Mammary epithelial cell (primary cell): ENCODE measurements around the genes KIAA1958, CDC26 and HDHD3.

GRCh38 chr9:111610656-111611275, 11.3 kb upstream of the PTGR1 start:
- CAGE, long polyA plus RNA: no peak
- RRBS: no CpG with 5 or more reads among the region's 9 CpGs

DNA sequence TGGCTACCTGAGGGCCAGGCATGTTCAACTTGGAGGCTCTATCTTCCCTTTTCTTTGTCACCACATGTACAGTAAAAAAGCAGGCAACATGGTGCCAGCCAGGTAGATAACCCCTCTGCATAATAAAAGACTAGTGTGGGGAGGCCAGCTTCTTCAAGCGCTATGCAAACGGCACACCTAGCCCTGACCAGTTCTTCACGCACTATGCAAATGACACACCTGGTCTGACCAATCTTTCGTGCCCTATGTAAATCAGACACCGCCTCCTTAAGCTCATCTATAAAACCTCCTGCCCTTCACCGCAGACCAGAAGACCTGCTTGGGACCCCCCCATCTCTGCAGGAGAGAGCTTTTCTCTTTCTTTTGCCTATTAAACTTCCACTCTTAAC, 28.2 kb upstream of the UGCG start:
- CAGE, long polyA plus RNA: no peak
- RRBS: no CpG with 5 or more reads among the region's 6 CpGs

DNA sequence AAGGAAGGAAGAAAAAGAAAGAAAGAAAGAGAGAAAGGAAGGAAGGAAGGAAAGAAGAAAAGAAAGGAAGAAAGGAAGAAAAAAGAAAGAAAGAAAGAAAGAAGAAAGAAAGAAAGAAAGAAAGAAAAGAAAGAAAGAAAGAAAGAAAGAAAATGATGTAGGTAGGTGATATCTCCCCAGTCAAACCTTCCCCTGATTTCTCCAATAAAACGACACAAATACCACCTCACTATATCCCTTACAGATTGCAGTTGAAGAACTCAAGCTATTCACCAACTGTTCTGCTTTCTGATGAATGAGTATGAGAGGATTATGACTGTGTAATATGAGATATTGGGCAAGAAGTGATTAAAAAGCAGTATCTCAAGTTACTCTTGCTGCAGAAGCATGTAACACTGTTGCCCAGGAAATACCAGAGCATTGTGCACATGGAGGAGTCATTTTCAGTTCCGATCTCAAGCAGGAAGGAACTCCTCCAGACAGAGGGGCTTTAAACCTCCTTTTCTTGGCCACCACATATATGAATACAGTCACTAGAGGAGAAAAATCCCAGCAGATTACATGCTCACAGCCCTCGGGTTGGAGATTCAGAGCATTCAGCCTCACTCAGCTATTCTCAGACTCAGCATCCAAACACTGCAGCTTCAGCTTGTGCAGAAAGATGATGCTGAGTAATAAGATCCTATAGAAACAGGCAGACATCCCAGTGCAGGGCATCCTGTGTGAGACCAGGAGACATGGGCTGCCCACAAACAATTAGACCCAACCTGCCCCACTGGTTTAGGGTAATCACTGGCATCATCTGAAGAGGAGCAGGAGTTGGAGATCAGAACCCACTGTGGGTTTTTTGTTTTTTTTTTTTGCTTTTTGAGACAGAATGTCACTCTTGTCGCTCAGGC, 61.5 kb downstream of the UGCG start:
- CAGE, long polyA plus RNA: no peak
- RRBS: no CpG with 5 or more reads among the region's 4 CpGs

GRCh38 chr9:111998194-111998491, 101.5 kb downstream of the UGCG start:
- CAGE, long polyA plus RNA: no peak
- RRBS: no CpG with 5 or more reads among the region's 2 CpGs

GRCh38 chr9:112049158-112049861, 125.8 kb downstream of the SUSD1 start:
- CAGE, long polyA plus RNA: no peak
- RRBS: no CpG with 5 or more reads among the region's 9 CpGs

DNA sequence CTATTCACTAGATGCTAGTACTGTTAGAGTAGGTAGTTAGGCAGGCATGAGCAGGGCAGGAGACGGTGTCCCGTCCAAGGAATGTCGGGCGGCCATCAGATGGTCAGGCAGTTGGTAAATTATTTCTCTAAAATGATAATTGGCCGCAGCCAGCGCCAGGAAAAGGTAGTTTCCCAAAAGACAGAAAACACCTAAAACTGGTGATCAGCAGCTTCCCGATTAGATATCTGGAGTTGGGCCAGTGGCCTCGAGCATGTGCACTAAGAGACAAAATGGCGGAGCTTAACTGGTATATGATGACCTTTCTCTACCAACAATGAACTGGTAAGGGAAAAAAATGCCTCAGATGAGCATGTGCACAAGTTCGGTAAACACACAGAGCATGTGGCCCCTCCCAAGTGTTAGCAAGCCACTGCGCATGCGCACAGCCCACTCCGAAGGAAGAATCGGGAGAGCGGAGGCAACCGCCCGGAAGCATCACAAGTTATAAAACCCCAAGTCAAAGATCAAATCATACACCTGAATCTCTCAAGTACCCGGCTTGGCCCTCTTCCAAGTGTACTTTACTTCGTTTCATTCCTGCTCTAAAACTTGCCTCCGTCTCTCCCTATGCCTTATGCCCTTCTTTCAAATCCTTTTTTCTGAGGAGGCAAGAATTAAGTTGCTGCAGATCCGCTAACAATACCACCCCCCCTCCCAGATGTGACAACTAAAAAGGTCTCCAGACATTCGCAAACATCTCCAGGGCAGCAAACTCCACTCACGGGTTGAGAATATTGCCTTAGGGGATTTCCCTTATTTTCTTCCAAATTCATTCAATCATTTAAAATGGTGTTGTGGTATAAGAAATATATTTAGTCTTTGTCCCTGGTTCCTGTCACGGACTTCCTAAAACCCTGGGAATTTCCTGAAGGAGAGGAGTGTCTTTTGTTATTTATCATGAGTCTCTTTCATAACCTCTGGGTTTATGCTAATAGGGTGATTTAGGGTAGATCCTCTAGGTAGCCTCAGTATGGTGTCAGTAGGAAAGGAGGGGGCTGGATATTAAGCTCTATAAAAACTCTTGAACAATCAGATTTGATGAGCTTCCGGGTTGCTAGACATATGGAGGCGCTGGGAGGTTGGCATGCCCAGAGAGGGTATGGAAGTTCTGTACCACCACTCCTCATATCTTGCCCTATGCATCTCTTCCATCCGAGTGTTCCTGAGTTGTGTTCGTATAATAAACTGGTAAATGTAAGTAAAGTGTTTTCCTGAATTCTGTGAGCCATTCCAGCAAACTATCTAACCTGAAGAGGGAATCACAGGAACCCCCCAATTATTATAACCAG, 15.2 kb upstream of the PTBP3 start:
- CAGE, long polyA plus RNA: no peak
- RRBS: 0% methylated on average over 1 of the region's 28 CpGs

DNA sequence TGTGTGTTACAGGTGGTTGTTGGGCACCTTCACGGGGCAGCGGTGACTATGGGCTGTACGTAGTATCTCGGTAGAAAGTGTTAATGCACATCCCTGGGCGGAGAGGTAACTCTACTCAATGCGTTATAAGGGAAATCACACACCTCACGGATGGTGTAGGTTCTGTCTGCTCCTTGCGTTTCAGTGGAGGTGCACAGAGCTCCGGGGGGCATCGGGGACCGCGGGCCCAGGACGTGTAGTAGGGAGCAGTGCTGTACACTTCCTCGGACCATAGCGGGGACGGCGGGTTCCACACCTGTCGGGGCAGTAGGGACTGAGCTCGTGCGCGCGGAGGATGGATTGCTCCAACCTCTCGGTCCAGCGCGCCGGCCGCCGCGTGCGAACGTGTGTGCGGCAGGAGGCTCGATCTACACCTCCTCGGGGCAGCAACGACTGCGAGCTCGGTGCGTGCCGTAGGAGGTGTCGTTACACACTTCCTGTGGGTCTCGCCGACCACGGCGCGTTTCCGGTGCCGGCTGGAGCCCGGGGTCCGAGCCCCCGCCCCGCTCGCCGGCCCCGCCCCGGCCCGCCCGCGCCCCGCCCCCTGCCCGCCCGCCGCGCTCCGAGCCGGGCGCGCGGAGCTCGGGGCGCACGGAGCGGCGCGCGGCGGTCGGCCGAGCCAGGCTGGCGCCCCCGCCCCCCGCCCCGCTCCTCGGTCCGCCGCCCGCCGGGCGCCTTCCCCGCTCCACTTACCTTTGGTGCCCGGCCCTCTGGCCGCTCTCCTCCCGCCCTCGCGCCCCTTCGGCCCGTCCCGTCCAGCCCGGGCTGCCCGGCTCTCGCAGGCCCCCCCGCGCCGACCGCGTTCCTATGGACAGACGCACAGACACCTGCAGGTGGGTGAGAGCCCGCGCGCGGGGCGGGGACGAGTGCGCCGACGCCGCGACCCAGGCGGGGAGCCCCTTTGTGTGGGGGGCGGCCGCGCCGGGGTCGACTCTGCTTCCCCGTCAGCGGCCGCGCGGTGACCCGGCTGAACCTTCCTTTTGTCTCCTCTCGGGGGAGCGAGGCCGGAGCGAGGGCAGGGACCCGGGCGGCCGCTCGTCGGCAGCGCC, at the start of gene KIAA1958:
KIAA1958 (plus strand) TSS at position 581 of the 1,088 bp plus-strand sequence.
- CAGE, long polyA plus RNA: no peak
- RRBS: 2% methylated on average over 26 of the region's 139 CpGs

- CAGE, long polyA plus RNA: no peak
- RRBS: no CpG with 5 or more reads among the region's 11 CpGs
Observed at GRCh38 chr9:112581853-112582931, 95.6 kb downstream of the KIAA1958 start.

DNA sequence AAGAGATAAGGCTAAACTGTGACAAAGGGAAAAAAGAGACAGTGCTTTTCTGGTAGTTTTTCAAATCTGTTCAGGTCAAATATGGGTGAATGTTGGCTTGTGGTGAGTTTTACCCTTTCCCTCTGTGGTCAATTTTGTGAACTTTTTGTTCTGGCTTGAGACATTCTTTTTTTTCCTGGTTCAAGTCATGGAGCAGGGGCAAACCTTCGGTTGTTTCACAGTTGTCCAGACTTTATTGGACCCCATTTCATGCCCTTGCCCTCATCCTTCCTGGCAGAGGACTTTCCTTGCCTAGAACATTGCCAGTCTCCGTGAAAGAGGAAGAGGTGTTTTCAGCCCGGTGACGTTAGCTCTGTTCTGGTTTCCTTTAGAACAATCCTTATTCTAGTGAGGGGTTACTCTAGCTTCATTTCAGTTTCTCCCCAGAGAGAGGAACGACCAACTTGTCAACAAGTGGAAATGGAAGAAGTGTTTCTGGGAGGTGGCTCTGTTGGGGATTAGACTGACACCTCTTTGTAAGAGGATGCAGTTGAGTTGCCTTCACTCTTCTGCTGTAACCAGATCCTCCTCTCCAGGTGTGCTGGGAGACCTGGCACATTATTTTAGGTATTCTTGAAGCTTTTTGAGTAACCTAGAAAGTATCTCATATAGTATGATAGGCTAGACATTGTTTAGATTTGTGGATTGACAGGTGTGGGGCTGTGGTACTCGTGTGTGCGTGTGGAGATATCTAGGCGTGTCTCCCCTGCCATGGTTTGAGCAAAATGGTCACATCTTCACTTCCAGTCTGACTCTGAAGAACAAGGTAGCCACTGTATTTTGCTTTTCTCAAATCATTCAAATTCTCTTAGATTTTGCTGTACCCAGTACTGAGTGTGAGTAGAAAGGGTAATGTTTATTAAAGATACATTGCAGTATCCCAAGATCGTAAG, 21.5 kb downstream of the SNX30 start:
- CAGE, long polyA plus RNA: no peak
- RRBS: no CpG with 5 or more reads among the region's 9 CpGs

DNA sequence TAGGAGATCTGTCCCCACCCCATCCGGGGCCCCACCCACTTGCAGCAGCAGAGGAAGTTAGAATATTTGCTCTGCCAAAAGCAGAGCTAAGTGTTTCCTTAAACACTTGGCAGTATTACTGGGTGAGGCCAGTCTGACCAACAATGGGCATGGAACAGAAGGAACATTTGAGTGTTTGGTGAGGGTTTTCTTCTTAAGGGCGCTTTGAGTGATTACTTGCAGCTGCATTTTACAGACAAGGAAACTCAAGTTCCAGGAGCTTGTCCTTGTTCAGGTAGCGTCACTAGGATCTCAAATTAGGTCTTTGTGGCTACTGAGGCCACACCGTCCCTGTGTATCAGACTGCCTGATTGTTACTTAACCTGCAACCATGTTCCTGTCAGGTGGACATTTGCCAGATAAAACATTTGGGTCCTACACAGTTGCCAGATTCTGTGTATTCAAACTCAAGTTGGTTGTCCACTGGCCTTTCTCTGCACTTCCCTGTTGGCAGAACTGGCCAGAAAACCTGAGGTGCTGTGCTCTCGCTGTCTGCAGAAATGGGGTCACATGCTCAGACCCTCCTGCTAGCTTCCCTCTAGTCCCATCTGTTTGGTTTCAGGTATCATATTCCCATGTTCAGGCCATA, 59.3 kb downstream of the SLC46A2 start:
- CAGE, long polyA plus RNA: no peak
- RRBS: no CpG with 5 or more reads among the region's 5 CpGs

GRCh38 chr9:113125445-113125753, 25.4 kb upstream of the SLC31A2 start:
- CAGE, long polyA plus RNA: no peak
- RRBS: no CpG with 5 or more reads among the region's 1 CpG

DNA sequence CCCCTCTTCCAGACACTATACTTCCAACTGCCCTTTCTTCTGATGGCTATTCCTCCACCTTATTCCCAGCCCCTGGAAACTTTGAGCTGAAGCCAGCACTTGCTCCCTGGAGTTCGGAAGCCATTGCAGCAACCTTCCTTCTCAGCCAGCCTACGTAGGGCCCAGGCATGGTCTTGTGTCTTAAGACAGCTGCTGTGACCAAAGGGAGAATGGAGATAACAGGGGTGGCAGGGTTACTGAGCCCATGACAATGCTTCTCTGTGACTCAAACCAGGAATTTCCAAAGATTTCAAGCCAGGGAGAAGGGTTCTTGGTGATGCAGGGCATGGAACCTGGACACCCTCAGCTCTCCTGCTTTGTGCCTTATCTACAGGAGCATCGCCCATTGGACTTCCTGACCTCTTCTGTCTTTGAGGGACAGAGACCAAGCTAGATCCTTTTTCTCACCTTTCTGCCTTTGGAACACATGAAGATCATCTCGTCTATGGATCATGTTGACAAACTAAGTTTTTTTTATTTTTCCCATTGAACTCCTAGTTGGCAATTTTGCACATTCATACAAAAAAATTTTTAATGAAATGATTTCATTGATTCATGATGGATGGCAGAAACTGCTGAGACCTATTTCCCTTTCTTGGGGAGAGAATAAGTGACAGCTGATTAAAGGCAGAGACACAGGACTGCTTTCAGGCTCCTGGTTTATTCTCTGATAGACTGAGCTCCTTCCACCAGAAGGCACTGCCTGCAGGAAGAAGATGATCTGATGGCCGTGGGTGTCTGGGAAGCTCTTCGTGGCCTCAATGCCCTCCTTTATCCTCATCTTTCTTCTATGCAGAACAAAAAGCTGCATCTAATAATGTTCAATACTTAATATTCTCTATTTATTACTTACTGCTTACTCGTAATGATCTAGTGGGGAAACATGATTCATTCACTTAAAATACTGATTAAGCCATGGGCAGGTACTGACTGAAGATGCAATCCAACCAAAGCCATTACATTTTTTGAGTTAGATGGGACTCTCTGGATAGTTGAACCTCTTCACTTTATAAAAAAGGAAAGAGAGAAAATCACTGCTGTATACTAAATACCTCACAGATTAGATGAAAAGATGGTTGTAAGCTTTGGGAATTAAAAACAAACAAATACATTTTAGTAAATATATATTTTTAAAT, 12.5 kb downstream of the SLC31A2 start:
- CAGE, long polyA plus RNA: no peak
- RRBS: no CpG with 5 or more reads among the region's 7 CpGs

- CAGE, long polyA plus RNA: no peak
- RRBS: 1% methylated on average over 8 of the region's 68 CpGs
Observed at GRCh38 chr9:113274581-113275890, at the start of gene CDC26. Gene CDC26, minus strand, starts transcription at chr9:113275572.

- CAGE, long polyA plus RNA: no peak
- RRBS: 80% methylated on average over 4 of the region's 10 CpGs
Observed at GRCh38 chr9:113346219-113346982, 2.9 kb upstream of the BSPRY start.

GRCh38 chr9:113376535-113377704, at the start of gene HDHD3:
Gene HDHD3, minus strand, starts transcription at chr9:113376986.
- CAGE, long polyA plus RNA: no peak
- RRBS: 4% methylated on average over 3 of the region's 87 CpGs

DNA sequence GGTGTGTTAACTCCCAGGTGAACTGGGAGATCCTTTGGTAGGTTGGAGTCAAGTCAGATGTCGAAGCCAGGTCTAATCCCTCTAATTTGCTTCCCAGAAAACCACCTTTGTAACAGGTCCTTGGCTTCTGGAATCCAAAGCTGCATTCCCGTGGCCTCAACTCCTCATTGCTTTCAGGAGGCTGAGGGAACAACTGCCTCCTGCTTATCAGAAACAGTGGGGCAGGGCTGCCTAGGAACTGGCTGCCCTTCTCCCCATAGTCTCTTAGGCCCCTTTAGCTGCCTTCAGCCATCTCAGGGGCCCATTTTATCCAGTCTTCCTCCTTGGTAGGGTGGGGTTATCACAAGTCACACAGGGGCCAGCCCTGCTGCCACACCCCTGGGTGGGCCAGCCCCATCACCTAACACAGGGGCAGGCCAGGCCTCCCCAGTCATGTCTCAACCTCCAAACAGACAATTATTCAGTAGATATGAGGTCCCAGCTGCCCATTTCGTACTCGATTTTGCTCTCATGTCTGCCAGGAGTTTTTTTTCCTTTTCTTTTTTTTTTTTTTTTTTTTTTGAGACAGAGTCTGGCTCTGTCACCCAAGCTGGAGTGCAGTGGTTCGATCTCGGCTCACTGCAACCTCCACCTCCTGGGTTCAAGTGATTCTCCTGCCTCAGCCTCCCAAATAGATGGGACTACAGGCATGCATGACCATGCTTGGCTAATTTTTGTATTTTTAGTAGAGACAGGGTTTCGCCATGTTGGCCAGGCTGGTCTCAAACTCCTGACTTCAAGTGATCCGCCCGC, 3.8 kb downstream of the ALAD start:
- CAGE, long polyA plus RNA: no peak
- RRBS: no CpG with 5 or more reads among the region's 9 CpGs

DNA sequence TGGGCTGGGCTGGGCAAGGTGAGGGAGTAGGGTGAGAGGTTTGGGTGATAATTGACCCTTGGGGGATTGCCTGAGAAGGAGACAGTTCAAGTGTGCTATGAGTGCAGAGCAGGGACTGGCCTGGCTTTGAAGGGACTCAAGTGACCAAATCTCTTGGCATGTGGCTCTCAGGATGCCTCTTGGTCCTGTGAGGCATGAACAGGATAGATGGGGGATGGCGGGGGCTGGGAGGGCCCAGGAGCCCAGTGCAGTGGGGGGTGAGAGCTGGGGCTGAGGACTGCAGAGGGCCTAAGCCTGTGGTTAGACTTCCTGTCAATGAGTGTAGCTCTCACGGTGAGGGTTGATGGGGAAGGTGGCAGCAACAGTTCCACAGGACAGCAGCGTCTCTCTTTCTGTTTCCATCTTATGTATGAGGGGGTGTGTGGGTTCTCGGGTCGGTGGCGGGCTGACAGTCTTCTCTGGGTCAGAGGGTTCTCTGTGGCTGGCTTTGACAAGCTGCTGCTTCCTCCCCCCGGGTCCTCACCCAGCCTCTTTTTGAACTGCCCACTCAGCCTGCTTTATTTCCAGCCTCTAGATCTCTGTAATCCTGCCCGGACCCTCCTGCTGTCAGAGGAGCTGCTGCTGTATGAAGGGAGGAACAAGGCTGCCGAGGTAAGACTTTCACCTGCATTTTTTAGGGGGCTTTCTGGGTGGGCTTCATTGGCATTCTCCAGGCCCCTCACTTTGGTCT, 53.6 kb downstream of the RGS3 start:
- CAGE, long polyA plus RNA: no peak
- RRBS: 50% methylated on average over 2 of the region's 9 CpGs

GRCh38 chr9:113587344-113587808, 123.8 kb downstream of the RGS3 start:
- CAGE, long polyA plus RNA: no peak
- RRBS: no CpG with 5 or more reads among the region's 10 CpGs

DNA sequence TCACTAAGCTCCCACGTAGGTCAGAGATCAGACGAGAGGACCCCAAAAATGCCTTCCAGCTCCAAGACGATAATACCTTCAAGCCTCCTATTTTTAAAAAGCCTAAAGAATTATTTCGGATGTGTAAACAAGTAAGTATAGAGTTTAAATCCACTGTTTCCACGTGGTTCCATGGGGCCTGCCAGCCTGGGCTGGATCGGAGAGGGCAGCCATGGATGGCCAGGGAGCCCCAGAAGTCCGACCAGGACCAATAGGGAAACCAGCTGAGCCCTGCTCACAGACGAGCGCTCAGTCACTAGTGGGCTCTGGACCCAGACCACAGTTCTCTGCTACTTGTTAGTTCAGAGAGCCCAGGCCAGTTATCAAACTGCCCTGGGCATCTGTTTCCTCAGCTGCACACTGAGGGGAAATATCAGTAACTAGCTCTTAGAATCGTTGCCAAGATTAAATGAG, 124.7 kb downstream of the RGS3 start:
- CAGE, long polyA plus RNA: no peak
- RRBS: no CpG with 5 or more reads among the region's 10 CpGs

GRCh38 chr9:113599480-113600211, 136.1 kb downstream of the RGS3 start:
- CAGE, long polyA plus RNA: no peak
- RRBS: no CpG with 5 or more reads among the region's 8 CpGs